Right lobe of liver (tissue), 4 donors: Measurements from ENCODE around the gene LMNB1.

DNA sequence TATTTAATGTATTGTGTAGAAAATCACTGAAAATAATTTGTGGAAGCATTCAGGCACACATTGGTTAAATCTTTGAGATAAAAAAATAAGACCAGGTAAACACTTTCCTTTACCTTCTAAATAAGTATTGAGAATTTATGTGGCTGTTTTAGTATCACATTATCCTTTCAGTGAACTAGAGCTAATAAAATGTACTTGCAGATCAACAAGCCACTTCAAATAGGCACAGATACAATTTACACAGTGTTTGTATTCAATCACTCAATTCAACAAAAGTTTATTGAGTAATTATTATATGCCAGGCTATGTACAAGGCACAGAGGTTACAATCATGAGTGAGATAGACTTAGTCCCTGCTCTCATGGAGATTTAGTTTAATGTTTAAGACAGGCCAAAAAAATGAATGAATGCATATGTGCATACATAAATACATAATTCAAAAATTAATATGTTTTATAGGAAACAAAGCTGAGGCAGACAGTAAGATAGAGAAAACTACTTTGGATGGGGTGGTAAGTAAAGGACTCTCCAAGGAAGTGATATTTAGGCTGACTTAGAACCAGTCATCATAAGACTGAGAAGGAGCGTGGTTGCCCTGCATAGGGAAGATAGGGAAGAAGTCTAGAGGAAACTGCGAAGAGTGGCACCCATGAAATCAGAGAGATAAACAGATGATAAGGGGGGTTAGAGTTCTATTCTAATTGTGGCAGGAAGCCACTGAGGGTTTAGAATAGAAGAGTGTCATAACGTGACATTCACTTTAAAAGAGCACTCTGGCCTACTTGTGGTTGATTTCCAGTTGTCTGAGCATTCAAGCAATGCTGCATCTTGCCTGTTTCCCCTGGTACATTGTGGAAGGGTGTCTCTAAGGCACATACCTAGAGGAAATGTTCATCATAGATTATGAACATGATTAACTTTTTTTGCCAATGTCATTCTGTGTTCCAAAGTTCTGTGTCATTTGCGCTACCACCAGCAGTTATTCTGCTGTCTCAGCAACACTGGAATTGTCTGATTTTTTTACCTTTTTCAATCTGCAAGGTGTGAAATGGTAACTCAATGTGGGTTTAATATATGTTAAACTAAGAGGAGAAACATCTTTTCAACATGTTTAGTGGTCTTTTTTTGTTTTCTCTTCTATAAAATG lies 49.6 kb upstream of the GRAMD2B start:
- PRO-cap, 4 experiments = peak in 4 of 4 experiments; most common plus-strand start position 791 of the sequence (in 2); most common minus-strand start position 851 of the sequence (in 4)
- RAMPAGE, long total RNA, 2 experiments = no peak in any of the 2 experiments

GRCh38 chr5:126449648-126450292 lies 26.6 kb downstream of the GRAMD2B start:
- PRO-cap, 4 experiments = peak in 4 of 4 experiments; most common plus-strand start chr5:126449900 (in 4); most common minus-strand start chr5:126449788 (in 3)
- RAMPAGE, long total RNA, 2 experiments = no peak in any of the 2 experiments

GRCh38 chr5:126450293-126450886 lies 27.2 kb downstream of the GRAMD2B start:
- PRO-cap, 4 experiments = no peak in any of the 4 experiments
- RAMPAGE, long total RNA, 2 experiments = no peak in any of the 2 experiments

GRCh38 chr5:126479631-126480338 lies 56.6 kb downstream of the GRAMD2B start:
- PRO-cap, 4 experiments = no peak in any of the 4 experiments
- RAMPAGE, long total RNA, 2 experiments = no peak in any of the 2 experiments

DNA sequence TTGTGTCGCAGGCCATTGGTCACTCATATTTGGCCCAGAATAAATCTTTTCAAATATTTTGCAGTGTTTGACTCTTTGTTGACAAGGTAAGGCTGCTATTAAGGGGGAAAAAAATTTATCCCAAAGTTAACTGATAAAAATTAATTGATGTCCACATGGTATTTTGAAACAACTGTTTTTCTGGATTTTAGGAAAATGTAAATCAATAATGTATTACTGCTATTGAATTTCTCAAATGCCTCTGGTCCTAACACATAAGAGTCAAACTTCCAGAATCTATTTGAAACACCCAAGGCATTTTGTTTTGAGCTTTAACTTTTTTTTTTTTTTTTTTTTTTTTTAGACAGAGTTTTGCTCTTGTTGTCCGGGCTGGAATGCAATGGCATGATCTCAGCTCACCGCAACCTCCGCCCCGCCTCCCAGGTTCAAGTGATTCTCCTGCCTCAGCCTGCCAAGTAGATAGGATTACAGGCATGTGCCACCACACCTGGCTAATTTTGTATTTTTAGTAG lies 75.9 kb downstream of the ALDH7A1 start:
- PRO-cap, 4 experiments = no peak in any of the 4 experiments
- RAMPAGE, long total RNA, 2 experiments = no peak in any of the 2 experiments

DNA sequence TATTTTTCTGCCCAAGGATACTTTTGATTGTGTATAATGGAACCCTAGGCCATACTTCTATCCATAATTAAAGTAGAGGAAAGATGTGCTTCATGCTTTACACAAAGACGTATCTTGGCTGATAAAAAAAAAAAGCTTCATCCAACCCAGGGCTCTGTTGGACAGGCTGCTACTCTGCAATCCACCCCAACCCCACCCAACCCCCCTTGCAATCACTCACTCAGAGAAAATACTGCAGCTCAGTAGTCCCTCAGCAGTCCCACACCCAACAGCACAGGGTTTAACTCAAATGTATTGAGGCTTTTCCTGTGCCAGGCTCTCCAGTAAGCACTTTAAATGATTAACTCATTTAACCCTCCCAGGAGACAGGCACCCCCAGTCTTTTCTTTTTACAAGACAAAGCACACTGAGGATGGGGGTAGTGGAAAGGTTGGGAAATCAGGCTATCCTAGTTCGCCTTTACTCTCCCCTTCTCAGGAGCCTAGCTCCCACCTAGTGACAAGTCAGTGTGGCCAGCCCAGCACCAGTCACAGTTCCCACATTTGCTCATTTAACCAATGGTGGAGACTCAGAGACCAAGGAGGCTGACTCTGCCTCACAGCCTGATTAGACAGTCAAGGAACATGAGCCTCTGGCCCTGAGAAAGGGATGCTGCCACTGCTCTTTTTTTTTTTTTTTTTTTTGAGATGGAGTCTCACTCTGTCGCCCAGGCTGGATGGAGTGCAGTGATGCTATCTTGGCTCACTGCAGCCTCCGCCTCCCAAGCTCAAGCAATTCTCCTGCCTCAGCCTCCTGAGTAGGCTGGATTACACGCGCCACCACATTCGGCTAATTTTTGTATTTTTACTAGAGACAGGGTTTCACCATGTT lies 3.5 kb downstream of the ALDH7A1 start:
- PRO-cap, 4 experiments = no peak in any of the 4 experiments
- RAMPAGE, long total RNA, 2 experiments = no peak in any of the 2 experiments

- PRO-cap, 4 experiments = peak in 4 of 4 experiments; most common plus-strand start chr5:126777160 (in 4); most common minus-strand start chr5:126777752 (in 2)
- RAMPAGE, long total RNA, 2 experiments = start-site peak on the plus strand in 2 of 2 experiments, at chr5:126777123-126777175 at its widest, 32 to 35 reads per replicate
Observed at GRCh38 chr5:126777088-126777981, at the start of gene LMNB1. LMNB1 (plus strand) TSS chr5:126777136.

DNA sequence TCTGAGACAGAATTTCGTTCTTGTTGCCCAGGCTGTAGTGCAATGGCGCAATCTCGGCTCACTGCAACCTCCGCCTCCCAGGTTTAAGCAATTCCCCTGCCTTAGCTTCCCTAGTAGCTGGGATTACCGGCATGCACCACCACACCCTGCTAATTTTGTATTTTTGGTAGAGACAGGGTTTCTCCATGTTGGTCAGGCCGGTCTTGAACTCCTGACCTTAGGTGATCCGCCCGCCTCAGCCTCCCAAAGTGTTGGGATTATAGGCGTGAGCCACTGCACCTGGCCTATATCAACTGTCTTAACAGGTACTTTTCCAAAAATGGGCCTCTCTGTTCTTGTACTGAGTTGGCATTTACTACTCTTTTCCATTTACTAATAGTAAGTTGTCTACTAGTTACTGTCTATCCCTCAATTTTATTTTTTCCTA lies 37.0 kb downstream of the LMNB1 start:
- PRO-cap, 4 experiments = no peak in any of the 4 experiments
- RAMPAGE, long total RNA, 2 experiments = no peak in any of the 2 experiments

GRCh38 chr5:126846489-126846775 lies 69.5 kb downstream of the LMNB1 start:
- PRO-cap, 4 experiments = no peak in any of the 4 experiments
- RAMPAGE, long total RNA, 2 experiments = no peak in any of the 2 experiments

DNA sequence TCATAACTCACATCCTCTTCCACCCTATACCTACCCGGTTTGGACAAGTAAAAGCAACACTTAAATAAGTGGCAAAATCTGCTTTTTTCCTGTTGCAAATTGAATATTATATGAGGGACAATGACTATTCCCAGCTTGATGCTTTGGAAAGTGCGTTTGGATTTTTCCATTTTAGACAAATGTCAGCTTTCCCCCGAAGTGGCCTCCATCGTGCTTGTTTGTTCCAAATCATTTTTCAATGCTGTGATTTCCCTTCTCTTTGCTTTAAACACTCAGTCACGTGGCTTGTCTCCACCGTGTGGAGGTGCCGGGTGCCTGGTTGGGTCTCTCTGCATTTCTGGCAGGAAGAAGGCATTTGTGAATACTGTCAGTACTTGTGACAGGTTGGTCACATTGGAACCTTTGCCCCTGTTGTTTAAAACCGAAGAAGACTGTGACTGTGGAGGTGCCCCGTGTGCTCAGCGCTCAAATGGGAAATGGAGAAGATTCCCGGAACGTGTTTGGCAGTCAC lies 74.4 kb downstream of the LMNB1 start:
- PRO-cap, 4 experiments = no peak in any of the 4 experiments
- RAMPAGE, long total RNA, 2 experiments = no peak in any of the 2 experiments

- PRO-cap, 4 experiments = no peak in any of the 4 experiments
- RAMPAGE, long total RNA, 2 experiments = no peak in any of the 2 experiments
Observed at GRCh38 chr5:126895770-126896031, 118.8 kb downstream of the LMNB1 start.

DNA sequence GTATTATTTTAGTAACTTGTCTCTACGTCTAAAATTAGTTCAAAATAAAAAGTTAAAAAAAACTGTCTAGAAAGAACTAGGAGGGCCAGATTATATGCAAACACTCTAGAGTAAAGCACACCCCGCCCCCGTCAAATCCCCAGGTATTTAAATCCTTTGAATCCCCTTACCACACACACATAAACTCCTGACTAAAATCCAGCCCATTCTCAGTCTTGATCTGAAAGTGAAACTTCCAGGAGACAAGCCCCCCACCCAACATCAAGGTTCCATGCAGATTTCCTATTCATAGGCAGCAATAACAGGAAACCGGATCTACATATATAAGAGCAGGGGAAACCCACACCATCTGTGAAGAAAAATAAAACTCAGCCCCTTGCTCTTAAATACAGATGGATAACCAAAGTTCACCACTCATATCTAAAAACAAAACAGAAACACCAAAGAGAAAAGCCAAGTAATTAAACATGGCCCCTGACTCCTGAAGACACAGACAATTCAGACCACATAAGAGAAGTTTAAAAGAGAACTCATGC lies 42.3 kb downstream of the MARCHF3 start:
- PRO-cap, 4 experiments = no peak in any of the 4 experiments
- RAMPAGE, long total RNA, 2 experiments = no peak in any of the 2 experiments

DNA sequence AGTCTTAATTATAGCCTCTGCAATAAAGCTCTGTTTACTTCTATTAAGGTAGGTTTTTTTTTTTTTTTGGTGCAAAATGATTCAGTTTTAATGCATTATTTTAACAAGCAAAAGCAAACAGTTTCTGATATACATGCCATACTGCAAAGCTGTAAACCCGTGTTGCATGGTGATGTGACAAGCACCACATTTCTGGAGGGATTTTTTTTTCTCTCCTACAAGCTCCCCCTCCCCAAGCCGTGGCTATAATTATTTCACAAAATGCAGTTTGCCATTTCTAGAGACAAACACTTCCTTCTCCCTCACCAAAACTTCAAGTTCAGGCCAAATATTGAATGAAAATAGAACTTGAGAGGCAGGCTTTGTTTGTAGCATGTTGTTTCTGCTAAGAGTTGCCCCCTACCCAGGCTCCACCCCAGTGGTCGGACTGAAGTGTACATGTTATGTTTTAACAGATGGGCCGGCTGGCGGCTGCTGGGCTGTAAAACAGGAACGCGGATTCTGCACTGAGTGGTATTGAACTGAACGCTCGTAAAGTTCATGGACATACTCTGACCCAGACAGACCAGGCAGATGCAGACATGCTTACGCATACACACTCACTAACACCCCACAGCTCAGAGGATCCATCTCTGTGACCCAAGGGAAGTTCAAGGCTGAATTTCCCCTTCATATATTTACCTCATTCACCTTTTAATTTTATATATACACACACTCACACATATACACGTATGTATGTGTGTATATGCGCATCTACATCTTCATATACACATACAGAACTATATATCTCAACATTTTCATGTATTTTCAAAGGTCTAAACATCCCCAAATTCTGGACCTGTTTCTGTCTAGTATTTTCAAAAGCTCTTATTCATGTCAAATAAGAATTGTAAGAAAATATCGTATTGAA lies 1.6 kb downstream of the MARCHF3 start:
- PRO-cap, 4 experiments = no peak in any of the 4 experiments
- RAMPAGE, long total RNA, 2 experiments = no peak in any of the 2 experiments

GRCh38 chr5:127029839-127030495 lies 391 bp downstream of the MARCHF3 start:
- PRO-cap, 4 experiments = no peak in any of the 4 experiments
- RAMPAGE, long total RNA, 2 experiments = no peak in any of the 2 experiments

GRCh38 chr5:127038528-127038959 lies 8.2 kb upstream of the MARCHF3 start:
- PRO-cap, 4 experiments = no peak in any of the 4 experiments
- RAMPAGE, long total RNA, 2 experiments = no peak in any of the 2 experiments

GRCh38 chr5:127290966-127291234 lies 304 bp downstream of the MEGF10 start:
- PRO-cap, 4 experiments = no peak in any of the 4 experiments
- RAMPAGE, long total RNA, 2 experiments = no peak in any of the 2 experiments

- PRO-cap, 4 experiments = no peak in any of the 4 experiments
- RAMPAGE, long total RNA, 2 experiments = no peak in any of the 2 experiments
Observed at GRCh38 chr5:127659913-127660481, 11.1 kb downstream of the CTXN3 start.

- PRO-cap, 4 experiments = no peak in any of the 4 experiments
- RAMPAGE, long total RNA, 2 experiments = no peak in any of the 2 experiments
Observed at GRCh38 chr5:127961720-127962130, 121.8 kb upstream of the SLC12A2 start.

GRCh38 chr5:128079370-128079805 lies 4.2 kb upstream of the SLC12A2 start:
- PRO-cap, 4 experiments = no peak in any of the 4 experiments
- RAMPAGE, long total RNA, 2 experiments = no peak in any of the 2 experiments

DNA sequence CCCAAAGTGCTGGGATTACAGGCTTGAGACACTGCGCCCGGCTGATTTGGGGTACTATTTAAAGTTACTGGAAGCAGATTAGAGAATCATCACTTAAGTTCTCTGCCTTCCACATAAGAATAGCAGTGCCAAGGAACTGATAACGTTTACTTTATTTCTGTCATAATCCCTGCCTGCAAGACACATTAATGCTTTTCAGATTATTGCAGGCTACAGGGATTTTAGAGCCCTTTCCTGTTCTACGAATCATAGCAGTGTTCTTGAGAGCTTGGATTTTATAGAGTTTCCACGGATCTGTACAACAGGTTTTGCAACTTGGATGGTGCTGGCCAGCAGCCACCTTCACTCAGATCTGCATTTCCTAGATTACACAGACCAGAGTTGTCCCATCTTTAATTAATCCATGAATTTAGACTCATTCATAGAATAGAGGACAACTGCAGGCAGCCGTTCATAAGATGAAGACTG lies 38.0 kb downstream of the SLC12A2 start:
- PRO-cap, 4 experiments = no peak in any of the 4 experiments
- RAMPAGE, long total RNA, 2 experiments = no peak in any of the 2 experiments